ReNcell CX (cell line): Measurements from ENCODE around the genes MYO7A and DDIAS.

GRCh38 chr11:77096551-77096981 lies 6.1 kb upstream of the OMP start:
- PRO-cap: no peak

- PRO-cap: no peak
These were observed at the start of gene MYO7A for GRCh38 chr11:77127966-77128708. Gene MYO7A (plus strand): TSS chr11:77128246.

DNA sequence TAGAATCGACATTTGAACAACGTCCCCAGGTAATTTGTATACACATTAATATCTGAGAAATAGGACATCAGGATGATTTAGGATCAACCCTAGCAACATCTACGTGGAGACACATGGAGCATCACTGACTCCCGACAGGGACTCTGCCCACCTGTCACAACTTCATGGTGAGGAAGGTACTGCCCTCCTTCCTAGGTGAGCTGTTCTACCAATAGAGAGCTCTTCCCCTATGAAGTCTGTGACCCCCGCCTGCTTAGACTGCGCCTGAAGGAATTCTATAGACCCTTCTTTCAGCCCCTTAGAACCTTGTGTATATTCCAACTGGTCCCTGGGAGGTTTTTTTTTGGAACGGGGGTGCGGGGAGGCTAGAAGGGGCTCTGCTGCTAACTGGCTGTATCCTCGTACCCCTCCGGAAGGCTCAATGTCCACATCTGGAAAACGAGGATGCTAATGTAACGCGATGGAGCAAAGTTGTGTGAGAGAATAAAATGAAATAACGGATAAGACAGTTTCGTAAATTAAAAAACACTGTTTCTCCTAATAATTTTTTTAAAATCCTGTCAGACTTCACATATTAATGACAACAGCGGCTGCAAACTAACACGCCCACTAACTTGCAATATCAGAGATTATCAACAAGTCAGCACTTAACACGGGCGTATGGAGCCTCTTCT lies 492 bp downstream of the INTS4 start:
- PRO-cap: no peak

- PRO-cap: no peak
These were observed 30.4 kb downstream of the GAB2 start for GRCh38 chr11:78387012-78387733.

DNA sequence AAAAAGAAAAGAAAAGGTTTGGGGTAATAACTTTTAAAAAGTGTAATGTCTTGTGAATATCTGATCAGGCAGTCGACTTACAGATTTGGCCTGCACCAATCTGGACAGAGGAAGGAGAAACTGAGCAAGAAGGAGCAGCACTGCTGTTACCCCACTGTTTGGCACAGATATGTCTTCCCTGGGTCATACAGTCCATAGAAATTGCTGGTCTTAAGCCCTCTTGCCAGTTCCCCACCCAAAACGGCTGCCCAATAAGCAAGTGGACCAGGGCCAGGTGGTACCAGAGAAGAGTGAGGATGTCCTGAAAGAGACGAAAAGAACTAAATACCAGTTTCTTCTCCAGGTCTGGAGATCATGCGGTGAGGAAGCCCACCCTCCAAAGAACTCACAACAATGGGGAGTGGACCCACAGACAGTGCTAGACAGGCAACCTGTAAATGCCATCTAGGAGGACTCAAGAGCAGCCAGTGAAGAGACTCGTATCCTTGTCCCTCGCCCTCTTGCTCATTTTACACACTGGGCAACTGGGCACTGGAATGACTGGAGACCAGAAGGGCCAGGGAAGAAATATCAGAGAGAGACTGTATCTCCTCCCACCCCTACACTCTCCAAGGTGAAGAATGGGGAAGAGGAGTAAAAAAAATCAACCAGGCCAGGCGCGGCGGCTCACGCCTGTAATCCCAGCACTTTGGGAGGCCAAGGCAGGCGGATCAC lies 22.9 kb downstream of the GAB2 start:
- PRO-cap: no peak

GRCh38 chr11:78469928-78470297 lies 52.3 kb upstream of the GAB2 start:
- PRO-cap: no peak

DNA sequence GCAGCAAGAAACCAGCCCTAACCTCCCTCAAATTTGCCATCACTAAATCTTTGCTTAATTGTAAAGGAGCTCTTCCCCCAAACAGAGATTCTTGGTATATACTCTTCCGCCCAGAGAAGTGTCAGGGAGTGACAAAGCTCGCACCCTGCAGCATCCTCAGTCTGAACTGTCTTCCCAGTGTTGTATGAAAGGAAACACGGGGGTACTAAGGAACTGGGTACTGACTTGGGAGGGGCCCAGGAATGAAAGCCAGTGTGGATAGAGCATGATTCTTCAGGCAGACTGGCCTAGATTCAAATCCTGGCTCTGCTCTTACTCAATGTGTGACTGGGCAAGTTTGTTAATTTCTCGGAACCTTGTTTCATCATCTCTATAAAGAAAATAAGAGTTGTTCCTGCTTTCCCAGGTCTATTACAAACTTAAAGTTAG lies 265.9 kb upstream of the NARS2 start:
- PRO-cap: no peak

GRCh38 chr11:79049738-79050272 lies 391.0 kb downstream of the TENM4 start:
- PRO-cap: no peak

- PRO-cap: no peak
These were observed 841 bp downstream of the TENM4 start for GRCh38 chr11:79439978-79440400.

DNA sequence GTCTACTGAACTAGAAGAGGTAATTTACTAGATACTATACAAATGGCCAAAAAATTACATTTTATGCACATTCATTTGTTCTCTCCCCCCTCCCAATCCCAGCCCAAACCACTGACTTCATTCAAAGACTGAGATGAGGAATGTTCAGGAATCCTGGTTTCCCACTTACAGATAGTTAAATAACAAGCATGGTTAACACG lies 1387.8 kb upstream of the TENM4 start:
- PRO-cap: no peak

GRCh38 chr11:82824550-82825135 lies 75.6 kb downstream of the PRCP start:
- PRO-cap: no peak

DNA sequence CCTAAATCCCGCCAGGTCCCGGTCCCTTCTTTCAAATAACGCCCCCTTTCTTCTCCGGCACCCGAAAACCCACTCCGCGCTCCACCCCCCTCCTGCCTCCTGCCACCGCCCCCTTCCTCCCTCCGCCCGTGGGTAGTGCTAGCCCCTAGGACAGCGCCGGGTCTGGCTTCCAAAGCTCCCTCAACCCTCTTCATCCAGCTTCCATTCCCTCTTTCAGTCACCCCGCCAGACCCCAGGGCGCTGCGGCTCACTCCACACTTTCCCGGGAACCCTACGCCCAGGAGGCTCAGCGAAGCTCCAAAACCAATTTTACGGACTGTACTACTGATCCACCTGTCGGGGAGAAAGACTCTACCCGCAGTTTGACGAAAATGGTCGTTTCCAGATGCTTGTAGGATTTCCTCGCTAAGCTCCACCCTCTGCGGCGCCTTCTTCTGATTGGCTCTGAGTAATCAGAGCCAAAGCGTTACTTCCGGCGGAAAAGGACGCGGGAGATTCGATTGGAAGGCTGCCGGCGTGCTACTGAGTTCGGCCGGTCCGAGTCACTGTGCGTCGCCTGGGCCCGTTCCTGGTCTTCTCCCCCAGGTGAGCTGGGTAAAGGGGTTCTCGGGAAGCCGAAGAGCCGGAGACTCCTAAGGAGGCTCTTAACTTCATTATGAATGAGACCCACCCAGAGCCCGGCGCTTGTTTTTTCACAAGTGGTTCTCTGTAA lies at the start of gene DDIAS:
Gene DDIAS (plus strand): TSS at position 499 of the 712 bp plus-strand sequence.
- PRO-cap: bidirectional peak, plus-strand start at position 564 of the sequence, minus-strand start at position 359 of the sequence

- PRO-cap: no peak
These were observed 74.5 kb downstream of the RAB30 start for GRCh38 chr11:82996987-82997859.

DNA sequence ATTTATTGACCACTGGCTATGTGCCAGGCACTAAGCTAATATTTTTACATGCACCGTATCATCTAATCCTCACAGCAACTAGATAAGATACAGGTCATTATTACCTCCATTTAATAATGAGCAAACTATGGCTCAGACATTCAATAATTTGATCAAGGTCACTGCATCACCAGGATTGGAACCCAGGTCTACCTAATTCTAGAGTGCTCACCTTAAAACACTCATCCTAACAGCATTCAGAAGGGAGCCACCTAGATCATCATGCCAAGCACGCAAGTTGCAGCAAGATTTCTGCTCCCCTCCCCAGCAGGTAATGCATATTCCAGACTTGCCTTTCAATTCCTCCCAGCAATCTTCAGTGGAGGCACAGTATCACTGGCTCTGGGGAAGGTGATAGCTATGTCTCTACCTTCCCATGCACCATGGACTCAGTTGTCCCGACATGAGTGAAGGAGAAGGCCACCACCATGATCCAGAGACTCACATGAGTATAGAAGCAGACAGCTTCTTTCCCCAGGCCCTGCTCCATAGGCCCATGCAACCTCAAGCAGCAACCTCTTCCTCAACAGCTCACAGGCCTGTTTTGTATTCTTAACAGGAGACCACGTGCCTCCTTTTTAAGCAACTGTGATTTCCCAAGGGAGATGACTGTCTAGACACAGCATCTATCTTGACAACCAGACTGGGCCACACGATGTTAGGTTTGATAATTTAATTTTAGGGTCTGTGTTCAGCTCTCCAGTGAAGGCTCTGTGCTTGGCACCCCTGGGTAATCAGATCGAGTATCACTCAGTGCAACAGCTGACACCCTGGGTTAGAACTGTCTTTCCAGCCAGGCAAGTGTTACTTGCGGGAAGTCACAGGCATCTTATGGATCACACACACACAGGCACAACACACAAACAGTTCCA lies 36.4 kb downstream of the RAB30 start:
- PRO-cap: no peak

- PRO-cap: no peak
These were observed 647 bp downstream of the PCF11 start for GRCh38 chr11:83157260-83158296.

- PRO-cap: no peak
These were observed 11.2 kb downstream of the PCF11 start for GRCh38 chr11:83168072-83168686.

GRCh38 chr11:83411256-83411638 lies 125.1 kb upstream of the CCDC90B start:
- PRO-cap: no peak

GRCh38 chr11:84250667-84251121 lies 964.5 kb upstream of the CCDC90B start:
- PRO-cap: no peak

- PRO-cap: no peak
These were observed 1021.7 kb upstream of the CCDC90B start for GRCh38 chr11:84307796-84308241.

DNA sequence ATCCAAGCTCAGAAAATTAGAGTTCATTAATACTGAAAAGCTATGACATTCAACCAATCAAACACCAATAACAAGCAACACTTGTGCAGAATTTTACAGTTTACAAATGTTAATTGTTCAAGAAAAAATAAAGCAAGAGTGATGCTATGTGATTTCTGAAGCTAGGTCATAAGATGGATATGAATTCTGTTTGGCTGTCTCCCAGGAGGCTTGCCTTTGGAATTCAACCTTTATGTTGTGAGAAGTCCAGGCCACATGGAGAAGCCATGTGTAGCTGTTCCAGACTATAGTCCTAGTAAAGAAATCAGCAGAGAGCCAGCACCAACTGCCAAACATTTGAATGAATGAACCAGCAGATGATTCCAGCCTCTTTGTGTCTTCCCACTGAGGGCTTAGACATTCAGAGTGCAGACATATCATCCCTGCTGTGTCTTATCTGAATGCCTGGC lies 1150.7 kb downstream of the DLG2 start:
- PRO-cap: no peak